Measurements from ENCODE around the genes CXorf38 and MAOA.

GRCh38 chrX:40402893-40403092 lies 178.0 kb upstream of the ATP6AP2 start:
- PRO-cap, 4 experiments: peak in 1 of 4 experiments; most common plus-strand start chrX:40403019 (in 1)
- RAMPAGE, long total RNA, 2 experiments: no peak in any of the 2 experiments
- RRBS: no CpG with 5 or more reads among the region's 4 CpGs

- PRO-cap, 4 experiments: no peak in any of the 4 experiments
- RAMPAGE, long total RNA, 2 experiments: no peak in any of the 2 experiments
- RRBS: no CpG with 5 or more reads among the region's 20 CpGs
Measured at GRCh38 chrX:40434751-40435416, 145.9 kb upstream of the ATP6AP2 start.

DNA sequence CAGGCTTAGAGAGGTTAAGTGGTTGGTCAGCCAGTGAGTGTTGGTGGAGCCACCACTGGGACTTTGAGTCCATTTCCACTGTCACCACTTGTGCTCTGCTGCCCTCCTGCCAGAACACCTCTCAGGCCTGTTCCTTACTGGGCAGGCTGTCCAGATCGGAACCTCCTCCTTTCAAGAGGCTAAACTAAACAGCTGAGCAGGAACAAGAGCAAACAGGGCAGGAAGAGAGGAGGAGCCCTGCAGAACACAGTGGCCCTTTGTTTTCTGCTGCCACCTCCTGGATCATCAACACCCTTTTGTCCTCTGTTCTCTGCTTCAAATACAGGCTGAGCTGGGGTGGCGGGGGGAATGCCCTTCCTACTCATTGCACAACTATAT lies 112.5 kb upstream of the ATP6AP2 start:
- PRO-cap, 4 experiments: no peak in any of the 4 experiments
- RAMPAGE, long total RNA, 2 experiments: no peak in any of the 2 experiments
- RRBS: no CpG with 5 or more reads among the region's 2 CpGs

- PRO-cap, 4 experiments: no peak in any of the 4 experiments
- RAMPAGE, long total RNA, 2 experiments: no peak in any of the 2 experiments
- RRBS: no CpG with 5 or more reads among the region's 9 CpGs
Measured at GRCh38 chrX:40513063-40513663, 67.6 kb upstream of the ATP6AP2 start.

DNA sequence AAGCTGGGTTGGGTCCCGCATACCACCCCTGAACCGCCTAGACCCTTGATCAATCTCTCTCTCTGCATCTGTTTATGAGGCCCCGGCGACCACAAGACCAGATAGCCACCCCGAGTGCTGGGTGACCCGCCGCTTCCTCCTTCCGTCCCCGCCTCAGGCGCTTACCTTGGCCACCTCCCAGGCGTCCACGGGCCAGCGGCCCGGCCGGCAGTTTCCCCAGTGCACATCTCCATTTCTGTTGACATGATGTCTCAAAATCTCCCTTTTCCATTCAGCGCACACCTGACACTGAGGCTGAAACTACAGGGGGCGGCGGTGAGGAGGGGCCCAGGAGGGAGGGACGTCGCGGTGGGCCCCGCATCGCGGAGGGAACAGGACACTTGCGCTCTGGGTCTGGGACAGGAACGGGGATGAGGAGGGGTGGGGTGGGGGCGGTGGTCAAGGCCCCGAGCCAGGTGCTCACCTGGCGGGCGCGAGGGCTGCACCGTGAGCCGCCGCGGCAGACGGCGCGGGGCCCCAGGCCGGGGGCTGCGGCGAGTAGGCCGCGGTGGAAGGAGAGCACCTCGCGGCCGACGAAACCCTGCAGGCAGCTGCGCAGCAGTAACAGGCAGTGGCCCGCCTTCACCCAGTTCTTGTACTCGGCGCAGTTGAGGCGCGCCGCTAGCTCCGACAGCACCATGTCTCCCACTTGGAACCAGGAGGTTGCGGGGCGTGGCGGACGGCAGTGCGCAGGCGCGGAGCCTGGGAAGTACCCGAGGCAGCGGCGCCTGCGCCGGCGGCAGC lies at the start of gene CXorf38:
CXorf38 (minus strand) TSS at position 720 of the 783 bp plus-strand sequence.
- PRO-cap, 4 experiments: peak in 4 of 4 experiments; most common plus-strand start position 180 of the sequence (in 1); most common minus-strand start position 690 of the sequence (in 4)
- RAMPAGE, long total RNA, 2 experiments: start-site peak on the minus strand in 1 of 2 experiments, centred at positions 251 to 706 of the sequence, 7 reads per replicate
- RRBS: 3% methylated on average over 6 of the region's 68 CpGs

DNA sequence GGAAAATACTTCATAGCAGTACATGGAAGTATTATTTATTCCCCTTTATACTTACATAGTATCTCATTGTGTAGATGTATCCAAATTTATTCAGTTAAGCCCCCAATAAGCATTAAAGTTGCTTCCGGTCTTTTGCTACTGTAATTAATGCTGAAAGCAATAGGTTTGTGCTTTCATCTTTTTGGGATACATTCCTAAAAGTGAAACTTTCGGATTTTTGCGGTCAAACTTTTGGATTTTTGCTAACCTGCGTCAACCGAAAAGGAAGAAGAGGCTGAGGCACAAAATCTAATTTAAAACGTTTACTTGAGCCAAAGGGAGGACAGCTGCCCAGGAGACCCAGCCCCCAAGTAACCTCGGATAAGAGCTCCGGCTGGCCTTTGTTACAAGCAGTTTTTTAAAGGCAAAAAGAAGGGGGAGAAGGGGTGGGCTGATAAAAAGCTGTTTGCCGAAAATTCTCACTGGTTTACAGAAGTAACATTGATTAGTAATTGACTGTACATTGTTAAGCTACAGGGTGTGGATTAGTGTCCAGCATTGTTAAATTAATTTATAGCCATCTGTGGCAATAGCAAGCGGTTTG lies 59.4 kb upstream of the USP9X start:
- PRO-cap, 4 experiments: no peak in any of the 4 experiments
- RAMPAGE, long total RNA, 2 experiments: no peak in any of the 2 experiments
- RRBS: no CpG with 5 or more reads among the region's 10 CpGs

- PRO-cap, 4 experiments: no peak in any of the 4 experiments
- RAMPAGE, long total RNA, 2 experiments: no peak in any of the 2 experiments
- RRBS: no CpG with 5 or more reads among the region's 3 CpGs
Measured at GRCh38 chrX:41033635-41033839, 51.7 kb upstream of the USP9X start.

DNA sequence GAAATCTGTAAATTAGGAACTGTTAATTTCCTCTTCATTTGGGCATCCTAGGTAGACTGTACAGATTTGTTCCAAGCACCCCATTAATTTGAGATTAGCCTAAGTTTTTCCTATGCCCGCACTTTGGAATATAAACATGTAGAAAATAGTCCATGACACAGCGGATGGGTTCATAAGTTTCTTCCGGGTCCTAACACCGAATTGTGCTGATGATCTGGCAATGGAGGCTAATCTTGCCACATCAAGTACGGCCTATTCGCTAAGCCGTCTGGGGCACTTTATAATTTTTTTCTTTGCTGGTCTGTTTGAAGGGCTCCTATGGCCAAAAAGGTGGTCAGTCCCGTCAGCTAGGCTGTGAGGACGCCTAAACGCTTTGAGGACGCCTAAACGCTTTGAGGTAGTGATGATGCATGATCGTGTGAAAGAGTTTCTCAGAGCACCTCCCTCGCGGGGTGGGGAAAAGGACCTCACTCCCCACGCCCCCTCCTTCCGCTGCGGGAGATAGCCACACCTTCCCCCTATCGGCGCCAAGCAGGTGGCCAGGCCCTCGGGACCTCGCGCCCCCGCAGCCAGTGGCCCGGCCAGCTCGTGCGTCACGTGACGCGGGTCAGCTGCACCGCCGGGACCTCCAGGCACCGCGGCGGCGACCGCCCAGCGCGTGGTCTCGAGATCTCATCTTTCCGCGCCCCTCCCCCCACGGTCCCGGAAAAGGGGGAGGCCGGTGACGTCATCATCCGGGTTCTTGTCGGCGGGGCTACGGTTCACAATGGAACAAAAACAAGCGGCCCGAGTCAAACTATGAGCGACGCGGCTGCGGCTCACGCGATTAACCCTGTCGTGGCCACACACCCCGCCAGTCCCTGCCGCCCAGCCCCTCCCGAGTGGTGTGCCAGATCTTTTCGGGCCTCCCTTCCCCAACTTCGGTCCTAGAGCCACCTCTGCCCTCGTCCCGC lies 909 bp upstream of the USP9X start:
- PRO-cap, 4 experiments: peak in 4 of 4 experiments; most common plus-strand start position 745 of the sequence (in 4); most common minus-strand start position 394 of the sequence (in 3)
- RAMPAGE, long total RNA, 2 experiments: no peak in any of the 2 experiments
- RRBS: 1% methylated on average over 17 of the region's 66 CpGs

DNA sequence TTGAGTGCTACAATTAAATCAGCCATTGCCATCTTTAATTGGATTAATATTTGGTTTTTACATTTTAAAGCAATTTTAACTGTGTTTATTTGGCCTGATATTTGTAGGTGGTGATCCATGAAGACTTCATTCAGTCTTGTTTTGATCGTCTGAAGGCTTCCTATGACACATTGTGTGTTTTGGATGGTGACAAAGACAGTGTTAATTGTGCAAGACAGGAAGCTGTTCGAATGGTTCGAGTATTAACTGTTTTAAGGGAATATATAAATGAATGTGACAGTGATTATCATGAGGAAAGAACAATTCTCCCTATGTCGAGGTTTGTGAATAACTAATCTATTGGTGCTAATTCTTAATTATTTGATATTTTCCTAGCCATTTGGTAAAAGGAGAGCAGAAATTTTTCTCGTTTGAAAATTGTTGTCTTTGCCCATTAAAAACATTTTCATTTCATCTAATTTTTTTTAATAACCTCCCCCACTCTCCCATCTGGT lies 82.7 kb downstream of the USP9X start:
- PRO-cap, 4 experiments: no peak in any of the 4 experiments
- RAMPAGE, long total RNA, 2 experiments: start-site peak on the plus strand in 1 of 2 experiments, centred at position 162 of the sequence, 27 reads per replicate
- RRBS: no CpG with 5 or more reads among the region's 5 CpGs

DNA sequence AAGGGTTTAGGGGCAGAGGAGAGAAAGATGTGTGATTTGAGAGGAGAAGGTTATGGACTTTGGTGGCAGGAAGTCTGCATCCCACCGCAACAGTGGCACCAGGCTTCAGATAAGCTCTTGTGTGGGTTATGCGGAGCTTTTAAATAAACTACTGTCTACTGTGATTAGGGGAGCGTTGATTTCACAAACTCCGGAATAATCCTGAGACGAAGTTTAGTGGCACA lies 1.4 kb downstream of the DDX3X start:
- PRO-cap, 4 experiments: peak in 1 of 4 experiments; most common minus-strand start position 116 of the sequence (in 1)
- RAMPAGE, long total RNA, 2 experiments: no peak in any of the 2 experiments
- RRBS: no CpG with 5 or more reads among the region's 5 CpGs

GRCh38 chrX:41346112-41346483 lies 12.1 kb downstream of the DDX3X start:
- PRO-cap, 4 experiments: no peak in any of the 4 experiments
- RAMPAGE, long total RNA, 2 experiments: no peak in any of the 2 experiments
- RRBS: no CpG with 5 or more reads among the region's 5 CpGs

- PRO-cap, 4 experiments: no peak in any of the 4 experiments
- RAMPAGE, long total RNA, 2 experiments: no peak in any of the 2 experiments
- RRBS: 83% methylated on average over 6 of the region's 26 CpGs
Measured at GRCh38 chrX:41474544-41475056, 27.5 kb downstream of the NYX start.

GRCh38 chrX:41665129-41665643 lies 23.6 kb upstream of the GPR34 start:
- PRO-cap, 4 experiments: no peak in any of the 4 experiments
- RAMPAGE, long total RNA, 2 experiments: no peak in any of the 2 experiments
- RRBS: no CpG with 5 or more reads among the region's 5 CpGs

DNA sequence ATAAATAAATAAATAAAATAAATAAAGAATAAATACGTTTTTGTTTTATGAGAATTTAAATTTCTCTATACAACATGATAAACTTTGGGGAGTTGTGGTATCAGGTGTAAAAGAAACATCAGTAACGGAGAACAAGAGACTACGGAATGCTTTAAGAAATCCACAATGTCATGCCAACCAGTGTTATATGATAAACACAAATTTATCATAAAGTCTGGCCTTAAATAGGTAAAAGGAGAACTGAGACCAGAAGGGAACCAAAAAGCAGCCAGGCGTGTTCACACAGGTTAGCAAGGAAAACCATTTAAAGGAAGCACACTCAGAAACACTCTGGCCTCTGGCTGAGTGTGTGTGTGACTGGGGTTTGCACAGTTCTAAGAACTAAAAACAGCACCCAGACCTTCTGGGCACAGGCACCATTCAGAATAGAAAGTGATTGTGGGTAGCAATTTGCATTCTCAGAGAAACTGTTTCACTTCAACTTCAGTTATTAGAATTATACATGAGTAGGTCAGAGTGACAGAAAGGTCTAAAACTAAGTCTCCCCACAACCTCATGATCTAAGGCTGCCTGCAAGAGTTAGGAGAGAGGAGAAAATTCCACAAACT lies 9.9 kb downstream of the GPR82 start:
- PRO-cap, 4 experiments: no peak in any of the 4 experiments
- RAMPAGE, long total RNA, 2 experiments: no peak in any of the 2 experiments
- RRBS: no CpG with 5 or more reads among the region's 4 CpGs

DNA sequence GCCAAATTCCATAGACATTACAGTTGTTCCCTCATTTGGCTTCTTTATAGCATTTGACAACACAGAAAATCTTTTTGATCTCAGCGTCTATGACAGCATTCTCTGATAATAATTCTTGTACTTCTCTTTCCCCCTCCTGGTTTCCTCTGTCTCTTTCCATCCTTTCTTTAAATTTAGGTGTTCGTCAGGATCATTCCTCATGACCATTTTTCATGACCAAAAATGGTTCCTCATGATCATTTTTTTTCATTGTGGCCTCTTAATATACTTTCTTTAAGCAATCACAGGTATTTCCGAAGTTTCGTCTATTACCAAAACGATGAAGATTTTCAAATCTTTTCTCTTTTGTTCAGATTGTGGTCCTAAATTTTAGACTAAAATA lies 99.6 kb downstream of the GPR82 start:
- PRO-cap, 4 experiments: no peak in any of the 4 experiments
- RAMPAGE, long total RNA, 2 experiments: no peak in any of the 2 experiments
- RRBS: no CpG with 5 or more reads among the region's 5 CpGs

DNA sequence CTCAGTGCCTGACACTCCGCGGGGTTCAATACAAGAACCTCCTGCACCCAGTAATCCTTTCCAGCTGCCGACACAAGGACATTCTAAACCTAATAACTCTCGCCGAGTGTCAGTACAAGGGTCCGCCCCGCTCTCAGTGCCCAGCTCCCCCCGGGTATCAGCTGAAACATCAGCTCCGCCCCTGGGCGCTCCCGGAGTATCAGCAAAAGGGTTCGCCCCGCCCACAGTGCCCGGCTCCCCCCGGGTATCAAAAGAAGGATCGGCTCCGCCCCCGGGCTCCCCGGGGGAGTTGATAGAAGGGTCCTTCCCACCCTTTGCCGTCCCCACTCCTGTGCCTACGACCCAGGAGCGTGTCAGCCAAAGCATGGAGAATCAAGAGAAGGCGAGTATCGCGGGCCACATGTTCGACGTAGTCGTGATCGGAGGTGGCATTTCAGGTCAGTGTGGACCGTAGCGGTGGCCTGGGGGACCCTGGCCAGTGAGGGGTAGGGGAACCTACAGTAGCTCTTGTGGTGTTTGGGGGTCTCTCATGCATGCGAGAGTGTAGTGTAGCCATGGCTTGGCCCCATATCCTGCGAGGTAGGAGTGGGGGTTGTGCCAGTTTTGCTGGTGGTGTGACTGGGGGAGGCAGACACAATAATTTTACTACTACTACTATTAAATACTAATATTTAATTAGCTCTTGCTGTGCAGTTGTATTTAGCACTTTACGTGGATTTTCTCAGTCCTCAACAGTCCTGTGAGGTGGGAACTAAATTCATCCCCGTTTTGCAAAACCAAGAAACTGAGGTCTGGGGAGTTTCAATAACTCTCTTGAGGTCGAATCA lies at the start of gene MAOA:
MAOA (plus strand) TSS at position 322 of the 827 bp plus-strand sequence.
- PRO-cap, 4 experiments: peak in 4 of 4 experiments; most common plus-strand start position 226 of the sequence (in 3); most common minus-strand start position 171 of the sequence (in 3)
- RAMPAGE, long total RNA, 2 experiments: start-site peak on the plus strand in 1 of 2 experiments, centred at position 335 of the sequence, 1,872 reads per replicate
- RRBS: 50% methylated on average over 7 of the region's 36 CpGs

DNA sequence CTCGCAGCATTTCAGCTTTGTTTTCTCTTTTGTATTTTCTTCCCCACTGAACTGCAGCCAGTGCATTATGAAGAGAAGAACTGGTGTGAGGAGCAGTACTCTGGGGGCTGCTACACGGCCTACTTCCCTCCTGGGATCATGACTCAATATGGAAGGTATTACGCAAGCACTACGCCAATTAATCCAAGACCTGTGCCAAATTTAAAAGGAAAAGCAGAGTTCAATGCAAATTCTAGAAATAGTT lies 85.7 kb downstream of the MAOA start:
- PRO-cap, 4 experiments: no peak in any of the 4 experiments
- RAMPAGE, long total RNA, 2 experiments: no peak in any of the 2 experiments
- RRBS: no CpG with 5 or more reads among the region's 4 CpGs

- PRO-cap, 4 experiments: no peak in any of the 4 experiments
- RAMPAGE, long total RNA, 2 experiments: no peak in any of the 2 experiments
- RRBS: no CpG with 5 or more reads among the region's 4 CpGs
Measured at GRCh38 chrX:45803316-45803949, 602.8 kb upstream of the DIPK2B start.

- PRO-cap, 4 experiments: peak in 4 of 4 experiments; most common plus-strand start chrX:45806862 (in 4); most common minus-strand start chrX:45806725 (in 3)
- RAMPAGE, long total RNA, 2 experiments: no peak in any of the 2 experiments
- RRBS: no CpG with 5 or more reads among the region's 11 CpGs
Measured at GRCh38 chrX:45806381-45807147, 605.9 kb upstream of the DIPK2B start.

GRCh38 chrX:46587695-46588218 lies 14.2 kb downstream of the CHST7 start:
- PRO-cap, 4 experiments: no peak in any of the 4 experiments
- RAMPAGE, long total RNA, 2 experiments: no peak in any of the 2 experiments
- RRBS: no CpG with 5 or more reads among the region's 5 CpGs